Myometrial cell (primary cell): ENCODE data around the gene PAF1.

DNA sequence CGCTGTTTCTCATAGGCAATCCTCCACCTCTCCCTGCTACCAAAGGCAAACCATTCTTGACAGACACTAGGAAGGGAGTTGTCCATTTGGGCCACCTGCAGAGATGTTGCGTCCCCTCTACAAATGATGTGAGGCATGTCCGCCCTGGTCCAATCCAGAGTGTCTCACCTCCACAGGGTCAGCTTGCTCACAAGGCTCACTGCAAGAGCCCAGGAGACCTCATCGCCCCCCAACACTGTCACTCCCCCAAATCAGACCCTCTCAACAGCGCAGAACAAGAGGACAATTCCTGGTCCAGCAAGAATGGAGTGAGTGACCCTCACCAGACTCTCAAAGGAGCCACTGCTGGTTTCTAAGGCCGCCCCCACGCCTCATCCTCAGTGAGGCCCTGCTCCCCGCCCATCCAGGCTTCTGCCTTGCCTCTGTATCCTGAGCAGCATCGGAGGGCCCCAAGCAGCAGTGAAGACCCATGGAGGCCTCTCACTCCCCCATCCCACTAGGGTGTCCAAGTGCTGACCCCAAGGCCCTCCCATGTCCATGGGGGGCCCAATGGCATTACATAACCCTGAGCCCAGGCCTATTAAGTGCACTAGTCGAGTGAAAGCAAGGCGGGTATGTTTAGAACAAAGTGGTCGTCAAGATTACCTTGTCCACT lies 6.5 kb downstream of the HNRNPL start:
- RAMPAGE, long total RNA = no peak

GRCh38 chr19:38851075-38851696 lies 1.4 kb upstream of the HNRNPL start:
- RAMPAGE, long total RNA = no peak

GRCh38 chr19:38852851-38853399 lies 3.1 kb upstream of the HNRNPL start:
- RAMPAGE, long total RNA = no peak

DNA sequence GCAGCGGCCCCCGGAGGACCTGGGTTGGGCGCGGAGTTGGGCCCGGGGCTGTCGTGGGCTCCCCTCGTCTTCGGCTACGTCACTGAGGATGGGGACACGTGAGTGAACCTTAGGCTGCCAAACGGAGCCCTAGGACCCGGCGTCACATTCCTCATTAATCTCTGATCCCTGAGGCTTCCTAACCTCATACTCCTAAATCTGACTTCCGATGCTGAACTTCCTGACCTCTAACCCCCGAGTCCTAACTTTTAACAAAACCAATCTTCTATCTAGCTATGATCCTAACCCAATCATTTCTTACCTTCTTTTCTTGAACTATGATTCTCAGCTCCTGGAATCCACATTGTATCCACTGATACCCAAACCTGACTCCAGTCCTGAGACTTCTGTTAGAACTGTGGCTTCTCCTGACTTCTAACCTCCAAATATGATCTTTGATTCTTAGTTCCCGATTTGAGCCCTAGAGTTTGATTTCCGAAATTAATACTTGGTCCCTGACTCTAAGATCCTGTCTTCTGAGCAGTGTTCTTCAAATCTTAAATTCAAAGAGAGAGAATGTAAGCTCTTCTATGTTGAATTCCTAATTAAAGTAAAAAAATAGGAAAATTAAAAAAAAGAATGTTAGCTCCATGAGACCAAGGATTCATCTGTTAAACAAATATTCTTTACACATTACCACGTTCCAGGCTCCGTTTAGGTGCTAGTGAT lies 499 bp downstream of the NFKBIB start:
- RAMPAGE, long total RNA = no peak

- RAMPAGE, long total RNA = no peak
These were observed 932 bp downstream of the FBXO17 start for GRCh38 chr19:38974678-38974941.

- RAMPAGE, long total RNA = no peak
These were observed 30.1 kb upstream of the NCCRP1 start for GRCh38 chr19:39166575-39167079.

- RAMPAGE, long total RNA = no peak
These were observed 3.6 kb downstream of the NCCRP1 start for GRCh38 chr19:39200109-39200956.

- RAMPAGE, long total RNA = no peak
These were observed 853 bp upstream of the SAMD4B start for GRCh38 chr19:39340937-39342198.

DNA sequence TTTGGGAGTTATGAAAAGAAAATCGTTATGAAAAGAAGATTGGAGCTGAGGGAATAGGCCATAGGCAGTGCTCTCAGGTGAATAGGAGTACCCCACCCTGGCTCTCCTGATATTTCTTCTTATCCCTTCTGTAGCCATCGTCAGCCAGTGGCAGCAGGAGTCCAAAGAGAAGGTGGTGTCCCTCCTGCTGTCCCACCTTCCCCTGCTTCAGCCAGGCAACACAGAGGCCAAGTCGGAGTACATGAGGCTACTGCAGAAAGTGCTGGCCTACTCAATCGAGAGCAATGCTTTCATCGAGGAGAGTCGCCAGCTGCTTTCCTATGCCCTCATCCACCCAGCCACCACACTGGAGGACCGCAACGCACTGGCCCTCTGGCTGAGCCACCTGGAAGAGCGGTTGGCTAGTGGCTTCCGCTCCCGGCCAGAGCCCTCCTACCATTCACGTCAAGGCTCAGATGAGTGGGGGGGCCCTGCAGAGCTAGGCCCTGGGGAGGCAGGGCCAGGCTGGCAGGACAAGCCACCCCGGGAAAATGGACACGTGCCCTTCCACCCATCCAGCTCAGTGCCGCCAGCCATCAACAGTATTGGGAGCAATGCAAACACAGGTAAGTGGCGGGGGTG lies 21.3 kb downstream of the PAF1 start:
- RAMPAGE, long total RNA = no peak

- RAMPAGE, long total RNA = no peak
These were observed 7.6 kb downstream of the PAF1 start for GRCh38 chr19:39383085-39383838.

- RAMPAGE, long total RNA = no peak
These were observed 5.7 kb downstream of the PAF1 start for GRCh38 chr19:39385124-39385683.

DNA sequence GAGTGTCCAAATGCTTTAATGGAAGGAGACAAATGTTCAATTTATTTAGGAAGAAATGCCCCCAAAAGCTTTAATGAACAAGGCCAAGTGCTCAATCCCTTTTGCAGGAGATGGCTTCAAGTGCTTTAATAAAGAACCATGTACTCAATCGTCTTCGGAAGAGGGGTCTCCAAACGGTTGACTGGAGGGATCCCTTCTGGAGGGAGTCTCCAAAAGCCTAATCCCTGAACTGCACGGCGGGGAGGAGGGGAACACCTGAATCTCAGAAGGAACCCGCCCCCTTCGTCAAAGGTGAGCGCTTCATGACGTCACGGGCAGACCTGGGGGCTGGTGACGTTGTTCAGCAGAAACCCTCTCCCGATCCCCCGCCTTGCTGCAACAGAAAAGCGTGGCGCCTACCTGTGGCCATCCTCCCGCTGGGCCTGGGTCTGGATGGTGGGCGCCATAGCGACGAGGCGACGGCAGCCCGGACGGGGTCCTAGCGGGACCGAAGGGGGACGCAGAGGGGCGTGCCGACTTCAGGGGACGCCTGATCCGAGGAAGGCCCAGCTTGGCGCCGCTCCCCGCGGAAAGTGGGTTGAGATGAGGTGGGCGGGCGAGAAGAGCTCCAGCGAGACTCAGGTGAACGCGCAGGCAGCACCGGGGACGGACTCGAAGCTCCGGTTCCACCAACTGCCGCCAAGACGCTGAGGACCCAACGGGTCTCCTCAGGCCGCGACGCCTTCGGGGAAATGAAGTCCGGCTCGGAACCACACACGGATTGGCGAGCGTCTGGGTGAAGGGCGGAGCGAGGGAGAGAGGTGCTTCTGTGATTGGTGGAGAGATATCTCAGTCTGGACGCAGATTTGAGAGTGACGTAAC lies at the start of gene PAF1:
PAF1 (minus strand) TSS at position 688 of the 861 bp plus-strand sequence.
- RAMPAGE, long total RNA = start-site peak on the minus strand centred at position 476 of the sequence, 44 bp wide, 245 and 167 reads in 2 replicates; start-site peak on the minus strand centred at position 642 of the sequence, 136 bp wide, 659 and 448 reads in 2 replicates

DNA sequence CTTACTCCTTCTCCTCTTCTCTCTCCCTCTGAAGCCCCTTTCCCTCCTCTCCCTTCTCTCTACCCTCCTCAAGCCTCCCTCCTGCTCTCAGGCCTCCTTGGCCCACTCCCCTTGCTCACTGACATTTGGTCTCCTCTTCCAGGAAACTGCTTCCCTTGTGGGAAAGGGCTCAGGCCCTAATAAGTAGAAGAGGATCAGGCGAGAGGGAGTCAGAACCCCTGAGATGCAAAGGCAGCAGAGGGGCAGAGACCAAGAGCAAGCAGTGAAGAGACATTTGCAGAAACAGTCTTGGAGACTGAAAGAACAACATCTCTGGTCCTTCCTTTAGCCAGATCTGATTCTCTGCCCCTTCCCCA lies 1.9 kb upstream of the PLEKHG2 start:
- RAMPAGE, long total RNA = no peak

DNA sequence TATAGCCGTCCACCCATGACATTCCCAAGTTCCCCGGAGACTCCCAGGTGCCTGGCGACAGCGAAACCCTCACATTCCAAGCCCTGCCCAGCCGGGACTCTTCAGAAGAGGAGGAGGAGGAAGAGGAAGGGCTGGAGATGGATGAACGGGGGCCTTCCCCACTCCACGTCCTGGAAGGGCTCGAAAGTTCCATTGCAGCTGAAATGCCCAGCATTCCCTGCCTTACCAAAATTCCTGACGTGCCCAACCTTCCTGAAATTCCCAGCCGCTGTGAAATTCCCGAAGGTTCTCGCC lies 10.2 kb downstream of the PLEKHG2 start:
- RAMPAGE, long total RNA = no peak

GRCh38 chr19:39453065-39453590 lies 7.7 kb downstream of the SUPT5H start:
- RAMPAGE, long total RNA = no peak

- RAMPAGE, long total RNA = no peak
These were observed 7.0 kb upstream of the TIMM50 start for GRCh38 chr19:39473673-39473912.

GRCh38 chr19:39823994-39825021 lies 9.7 kb downstream of the DYRK1B start:
- RAMPAGE, long total RNA = no peak

- RAMPAGE, long total RNA = no peak
These were observed 35.3 kb upstream of the FBL start for GRCh38 chr19:39881488-39881818.

DNA sequence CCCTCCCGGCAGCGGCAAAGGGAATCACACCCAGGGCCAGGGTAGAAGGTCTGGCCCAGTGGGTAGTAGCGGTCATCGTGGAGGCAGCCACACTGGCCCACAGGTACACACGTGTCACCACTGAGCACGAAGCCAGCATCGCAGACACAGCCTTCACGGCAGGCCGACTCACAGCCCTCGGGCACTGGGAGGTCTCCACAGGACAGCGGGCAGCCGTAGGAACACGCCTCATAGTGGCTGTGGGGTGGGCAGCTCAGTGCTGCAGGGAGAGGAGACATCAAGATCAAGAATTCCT lies 59.8 kb upstream of the FBL start:
- RAMPAGE, long total RNA = no peak

GRCh38 chr19:40217935-40218230 lies 301 bp downstream of the TTC9B start:
- RAMPAGE, long total RNA = no peak